Measurements from ENCODE around the gene LMTK2.

DNA sequence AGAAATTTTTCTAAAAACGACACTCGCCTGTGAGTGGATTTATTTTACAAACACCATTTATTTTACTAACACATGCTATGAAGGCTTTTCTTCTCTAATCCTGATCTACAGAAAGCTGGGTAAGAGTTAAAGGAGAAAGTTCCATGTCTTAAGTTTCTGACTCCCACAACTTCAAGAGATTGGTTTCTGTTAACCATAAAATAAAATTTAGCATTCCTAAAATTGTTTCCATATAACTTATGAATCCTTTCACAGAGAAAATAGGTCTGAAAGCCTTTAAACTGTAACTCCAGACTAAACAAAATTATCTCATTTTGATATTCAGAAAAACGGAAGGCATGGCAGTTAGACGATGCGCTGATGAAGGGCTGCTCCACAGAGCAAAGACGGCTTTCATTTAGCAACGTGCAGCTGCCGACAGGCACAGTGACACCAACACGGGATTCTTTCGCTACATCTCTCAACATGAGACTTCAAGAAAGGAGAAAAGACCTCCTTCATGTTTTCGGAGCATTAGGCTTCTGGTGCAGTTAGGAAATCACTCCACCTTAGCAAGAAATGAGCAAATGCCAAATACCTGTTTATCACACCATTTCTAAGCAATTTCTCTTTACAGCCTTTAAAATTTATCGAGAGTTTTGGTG is 133.2 kb downstream of the SLC25A13 start:
- RRBS: no CpG with 5 or more reads among the region's 12 CpGs

DNA sequence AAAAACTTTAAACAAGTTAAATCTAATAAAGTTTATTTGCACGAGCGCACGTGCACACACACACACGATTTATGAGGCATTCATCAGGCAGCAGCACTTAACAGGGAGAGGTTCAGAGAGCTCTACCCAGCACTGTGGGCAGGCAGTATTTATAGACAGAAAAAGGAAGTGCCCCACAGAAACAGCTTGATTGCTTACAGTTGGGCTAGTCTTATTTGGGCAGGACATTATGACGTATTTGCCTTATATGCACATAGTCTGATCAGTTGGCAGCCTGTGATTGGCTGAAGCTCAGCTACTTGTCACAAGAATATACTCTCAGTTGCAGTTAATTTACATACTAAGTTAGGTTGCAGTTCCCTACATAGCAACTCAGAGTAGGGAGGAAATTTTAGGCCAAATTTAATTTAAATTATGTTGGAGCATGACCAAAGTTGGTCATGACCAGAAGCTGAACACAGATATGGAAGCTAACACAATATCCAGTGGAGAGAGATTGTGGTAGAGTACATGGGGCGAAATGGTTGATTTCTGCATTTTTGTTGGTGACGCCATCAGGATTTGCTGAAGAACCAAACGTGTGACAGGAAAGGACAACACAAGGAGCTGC is 1.1 kb upstream of the SDHAF3 start:
- RRBS: no CpG with 5 or more reads among the region's 8 CpGs

- RRBS: no CpG with 5 or more reads among the region's 7 CpGs
Observed at GRCh38 chr7:97732295-97732581, 352 bp downstream of the TAC1 start.

GRCh38 chr7:97971289-97972568 is 18.3 kb downstream of the OCM2 start:
- RRBS: 3% methylated on average over 15 of the region's 76 CpGs

DNA sequence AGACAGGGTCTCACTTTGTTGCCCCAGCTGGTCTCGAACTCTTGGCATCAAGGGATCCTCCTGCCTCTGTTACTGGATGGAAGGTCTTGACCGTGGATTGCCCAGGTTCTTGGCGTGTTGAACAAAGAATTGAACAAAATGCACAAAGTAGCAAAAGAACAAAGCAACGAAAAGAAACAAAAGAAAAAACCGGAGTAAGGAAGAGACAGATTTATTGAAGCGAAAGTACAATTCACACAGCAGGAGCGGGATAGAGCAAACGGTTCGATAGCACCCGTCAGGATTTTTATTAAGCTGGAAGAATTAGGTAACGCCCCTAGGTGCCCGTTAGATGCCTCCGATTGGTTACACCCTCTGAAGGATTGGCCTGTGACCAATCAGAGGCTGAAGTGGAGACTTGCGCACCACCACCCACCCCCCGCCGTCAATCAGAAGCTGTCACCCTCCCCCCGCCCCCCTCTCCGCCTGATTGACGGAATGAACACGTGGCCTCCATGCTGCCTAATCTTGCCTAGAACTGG is 16.9 kb downstream of the OCM2 start:
- RRBS: no CpG with 5 or more reads among the region's 20 CpGs

- RRBS: under 1% methylated on average over 28 of the region's 108 CpGs
Observed at GRCh38 chr7:98106612-98107729, at the start of gene LMTK2. LMTK2 (plus strand) TSS chr7:98106862.

DNA sequence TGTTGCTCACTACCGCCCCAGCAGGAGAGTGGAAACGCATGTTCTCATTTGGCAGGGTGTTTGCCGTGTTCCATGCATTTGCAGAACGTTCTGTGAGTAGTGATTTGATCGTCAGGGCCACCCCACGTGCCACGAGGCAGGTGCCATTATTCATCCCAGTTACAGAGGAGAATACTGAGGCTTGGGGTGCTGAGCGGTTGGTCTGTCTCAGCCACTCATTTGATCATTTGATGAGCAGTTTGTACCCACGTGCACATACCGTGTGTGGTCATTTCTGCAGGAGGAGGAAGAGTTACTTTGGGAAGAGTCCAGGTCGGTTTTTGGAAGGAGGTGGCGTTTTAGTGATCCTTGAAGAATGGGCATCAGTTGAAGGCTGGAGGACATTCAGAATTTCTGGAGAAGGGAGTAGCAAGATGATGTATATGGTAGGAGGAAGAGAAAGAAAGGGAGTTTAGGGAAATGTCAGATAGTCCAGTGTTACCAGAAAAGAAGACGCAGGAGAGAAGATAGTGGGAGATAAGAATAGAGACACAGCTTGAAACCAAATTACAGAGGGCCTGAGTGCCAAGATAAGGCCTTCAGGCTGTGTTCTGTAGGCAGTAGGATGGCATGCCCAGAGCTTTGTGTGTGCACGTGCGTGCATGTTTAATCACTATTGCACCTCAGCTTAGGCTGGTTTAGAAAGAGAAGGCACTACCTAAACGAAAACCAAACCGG is 36.2 kb upstream of the BHLHA15 start:
- RRBS: no CpG with 5 or more reads among the region's 17 CpGs

- RRBS: no CpG with 5 or more reads among the region's 26 CpGs
Observed at GRCh38 chr7:98203106-98203815, 8.0 kb upstream of the BHLHA15 start.

GRCh38 chr7:98211698-98212353 is 587 bp downstream of the BHLHA15 start:
- RRBS: no CpG with 5 or more reads among the region's 28 CpGs

DNA sequence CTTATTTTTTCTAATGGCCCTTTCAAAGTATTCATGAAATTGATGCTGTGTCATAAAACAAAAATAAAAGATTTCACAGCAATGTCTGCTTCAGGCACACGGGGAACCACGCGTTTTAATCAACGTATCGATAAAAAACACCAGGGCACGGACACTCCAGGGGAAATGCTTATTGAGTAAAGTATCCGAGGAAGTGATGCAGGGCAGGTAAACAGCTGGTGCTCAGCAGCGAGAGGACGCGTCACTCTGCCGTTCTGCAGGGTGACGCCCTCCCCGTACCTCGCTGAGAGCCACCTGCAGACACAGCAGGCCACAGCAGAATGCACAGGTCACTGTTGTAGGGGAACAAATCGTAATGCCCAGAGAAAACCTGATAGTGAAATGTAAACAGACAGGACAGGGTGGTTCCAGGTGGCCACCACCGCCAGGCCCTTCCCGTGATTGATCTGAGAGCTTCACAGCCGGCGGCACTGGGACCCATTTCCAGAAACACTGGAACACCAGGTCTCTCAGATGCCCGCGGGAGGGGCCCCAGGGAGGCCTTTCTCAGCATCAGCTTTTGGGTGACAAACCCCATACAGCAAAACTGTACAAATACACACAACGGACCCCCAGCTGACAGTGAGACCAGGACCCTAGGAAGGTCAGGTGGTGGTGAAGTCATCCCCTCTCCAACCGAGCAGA is 4.3 kb downstream of the BHLHA15 start:
- RRBS: no CpG with 5 or more reads among the region's 23 CpGs

GRCh38 chr7:98282051-98283138 is 909 bp downstream of the BRI3 start:
- RRBS: under 1% methylated on average over 12 of the region's 55 CpGs

DNA sequence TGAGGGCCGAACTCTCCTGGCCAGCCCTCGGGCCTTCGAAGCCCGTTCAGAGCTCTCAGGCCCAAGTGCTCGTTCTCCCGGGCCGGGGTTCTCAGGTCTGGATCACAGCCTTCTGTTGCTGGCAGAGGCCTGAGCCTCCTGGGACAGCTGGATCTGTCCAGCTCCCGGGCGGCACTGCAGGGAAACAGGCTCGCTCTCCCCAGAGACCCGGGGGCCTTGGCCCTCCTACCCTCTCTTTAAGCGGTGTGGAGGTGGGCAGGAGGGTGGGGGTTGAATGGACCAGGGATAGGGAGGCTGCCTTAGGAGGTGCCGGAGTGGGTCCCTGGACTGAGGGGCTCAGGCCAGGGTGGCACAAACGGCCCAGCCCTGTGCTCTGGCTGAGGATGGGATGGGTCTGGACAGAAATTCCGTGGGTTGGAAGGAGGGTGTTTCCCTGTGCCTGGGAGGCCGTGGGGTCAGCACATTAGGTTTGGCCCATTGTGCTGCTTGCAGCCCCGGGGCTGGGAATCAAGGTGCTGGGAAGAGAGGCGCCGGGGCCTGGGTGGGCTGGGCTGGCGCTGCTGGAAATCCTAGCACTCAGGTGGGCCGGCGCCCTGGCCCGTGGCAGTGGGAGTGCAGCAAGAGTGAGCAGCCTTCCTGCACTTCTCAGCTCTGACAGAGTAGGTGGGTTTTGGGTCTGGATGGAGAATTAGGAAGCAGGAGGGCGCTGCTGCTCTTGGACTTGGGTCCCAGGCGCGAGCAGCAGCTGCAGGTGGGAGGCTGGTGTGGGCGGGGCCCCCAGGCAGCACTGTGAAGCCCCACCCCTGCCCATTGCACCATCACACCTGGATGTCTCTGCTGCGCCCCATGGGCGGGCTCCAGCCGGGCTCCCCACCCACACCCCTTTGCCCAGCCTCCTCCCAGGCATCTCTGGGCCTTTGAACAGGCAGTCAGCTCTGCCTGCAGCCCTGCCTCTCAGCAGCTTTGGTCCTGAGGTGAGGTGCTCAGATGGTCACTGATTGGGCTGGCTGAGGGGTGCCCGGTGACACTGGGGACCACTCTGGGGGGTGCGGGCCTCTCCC is 5.8 kb downstream of the BRI3 start:
- RRBS: 64% methylated on average over 11 of the region's 32 CpGs

GRCh38 chr7:98305188-98305910 is 23.9 kb downstream of the BRI3 start:
- RRBS: no CpG with 5 or more reads among the region's 9 CpGs

GRCh38 chr7:98328890-98329943 is 47.7 kb downstream of the BRI3 start:
- RRBS: no CpG with 5 or more reads among the region's 18 CpGs

DNA sequence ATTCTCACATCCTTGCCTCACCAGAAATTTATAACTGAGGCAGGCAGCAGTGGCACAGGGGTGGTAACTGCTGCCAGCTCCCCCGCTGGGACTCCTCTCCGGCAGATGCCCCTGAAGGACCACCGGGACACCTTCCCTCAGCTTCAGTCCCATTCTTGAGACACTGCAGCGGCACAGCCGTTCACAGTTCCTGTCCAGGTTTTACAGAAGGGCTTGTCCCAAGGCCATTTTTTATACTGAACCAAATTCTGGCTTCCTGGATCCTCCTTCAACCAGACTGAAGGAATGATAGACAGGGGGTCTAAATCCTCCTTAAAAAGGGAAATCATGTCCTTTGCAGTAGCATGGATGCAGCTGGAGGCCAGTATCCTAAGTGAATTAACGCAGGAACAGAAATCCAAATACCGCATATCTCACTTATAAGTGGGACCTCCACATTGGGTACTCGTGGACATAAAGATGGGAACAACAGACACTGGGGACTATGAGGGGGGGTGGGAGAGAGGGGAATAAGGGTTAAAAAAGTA is 54.2 kb downstream of the BRI3 start:
- RRBS: no CpG with 5 or more reads among the region's 8 CpGs

GRCh38 chr7:98418330-98419493 is 17.8 kb upstream of the BAIAP2L1 start:
- RRBS: no CpG with 5 or more reads among the region's 15 CpGs

- RRBS: no CpG with 5 or more reads among the region's 13 CpGs
Observed at GRCh38 chr7:98867096-98867960, 2.5 kb downstream of the TMEM130 start.

GRCh38 chr7:98879582-98880294 is 1.4 kb downstream of the TRRAP start:
- RRBS: 4% methylated on average over 2 of the region's 16 CpGs

- RRBS: no CpG with 5 or more reads among the region's 7 CpGs
Observed at GRCh38 chr7:98922637-98923157, 44.4 kb downstream of the TRRAP start.

GRCh38 chr7:99029067-99029824 is 114.7 kb downstream of the SMURF1 start:
- RRBS: no CpG with 5 or more reads among the region's 10 CpGs